Measurements from ENCODE around the genes REEP1, PLGLB1 and TEX37.

- RRBS = no CpG with 5 or more reads among the region's 9 CpGs
Observed at GRCh38 chr2:85907781-85908430, 19.1 kb upstream of the ST3GAL5 start.

GRCh38 chr2:86337247-86338096 lies at the start of gene REEP1:
TSS of gene REEP1 (minus strand) at chr2:86337626.
- RRBS = 2% methylated on average over 61 of the region's 99 CpGs

GRCh38 chr2:86521845-86523091 lies 41.0 kb downstream of the CHMP3 start:
- RRBS = no CpG with 5 or more reads among the region's 4 CpGs

DNA sequence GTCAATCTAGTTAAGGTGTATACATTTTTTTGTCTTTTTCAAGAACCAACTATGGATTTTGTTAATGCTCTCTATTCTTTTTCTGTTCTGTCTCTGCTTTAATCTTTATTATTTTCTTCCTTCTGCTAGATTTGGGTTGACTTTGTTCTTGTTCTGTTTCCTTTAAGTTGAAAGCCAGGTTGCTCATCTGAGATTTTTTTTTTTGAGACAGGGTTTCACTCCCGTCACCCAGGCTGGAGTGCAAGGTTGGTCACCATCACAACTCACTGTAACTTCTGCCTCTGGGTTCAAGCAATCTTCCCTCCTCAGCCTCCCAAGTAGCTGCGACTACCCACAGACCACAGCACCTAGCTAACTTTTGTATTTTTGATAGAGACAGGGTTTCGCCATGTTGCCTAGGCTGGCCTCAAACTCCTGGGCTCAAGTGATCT lies 29.9 kb downstream of the CHMP3 start:
- RRBS = no CpG with 5 or more reads among the region's 3 CpGs

DNA sequence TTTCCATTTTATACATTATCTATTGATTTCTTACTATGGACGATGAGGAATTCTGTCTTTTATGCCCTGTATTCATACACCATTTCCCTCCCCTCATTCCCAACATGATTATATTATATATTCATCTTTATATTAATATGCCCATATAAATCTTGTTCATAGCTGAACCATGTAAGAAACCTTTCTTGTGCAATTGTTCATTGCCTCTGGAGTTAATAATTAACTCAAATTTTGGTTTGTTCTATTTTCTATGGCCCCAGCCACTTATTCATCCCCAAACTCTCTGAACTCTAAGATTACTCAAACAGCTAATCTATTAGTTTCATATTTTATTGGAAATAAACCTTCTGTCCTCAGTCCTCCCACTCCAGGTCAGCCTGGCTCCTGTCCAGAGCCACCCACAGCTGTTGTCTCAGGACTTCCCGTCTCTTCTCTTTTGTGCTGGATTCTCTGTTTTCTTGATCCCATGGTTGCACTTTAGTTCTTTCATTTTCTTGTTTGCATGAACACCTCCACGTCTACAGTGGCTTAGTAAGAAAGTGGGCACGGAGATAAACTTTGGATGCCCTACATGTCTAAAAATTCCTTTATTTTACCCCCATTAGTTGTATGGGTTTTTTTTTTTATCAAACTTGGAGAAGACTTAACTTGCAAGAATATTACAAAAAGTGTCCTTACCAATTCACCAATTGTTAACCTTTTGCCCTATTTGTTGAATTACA lies 4.5 kb upstream of the RNF103 start:
- RRBS = no CpG with 5 or more reads among the region's 4 CpGs

DNA sequence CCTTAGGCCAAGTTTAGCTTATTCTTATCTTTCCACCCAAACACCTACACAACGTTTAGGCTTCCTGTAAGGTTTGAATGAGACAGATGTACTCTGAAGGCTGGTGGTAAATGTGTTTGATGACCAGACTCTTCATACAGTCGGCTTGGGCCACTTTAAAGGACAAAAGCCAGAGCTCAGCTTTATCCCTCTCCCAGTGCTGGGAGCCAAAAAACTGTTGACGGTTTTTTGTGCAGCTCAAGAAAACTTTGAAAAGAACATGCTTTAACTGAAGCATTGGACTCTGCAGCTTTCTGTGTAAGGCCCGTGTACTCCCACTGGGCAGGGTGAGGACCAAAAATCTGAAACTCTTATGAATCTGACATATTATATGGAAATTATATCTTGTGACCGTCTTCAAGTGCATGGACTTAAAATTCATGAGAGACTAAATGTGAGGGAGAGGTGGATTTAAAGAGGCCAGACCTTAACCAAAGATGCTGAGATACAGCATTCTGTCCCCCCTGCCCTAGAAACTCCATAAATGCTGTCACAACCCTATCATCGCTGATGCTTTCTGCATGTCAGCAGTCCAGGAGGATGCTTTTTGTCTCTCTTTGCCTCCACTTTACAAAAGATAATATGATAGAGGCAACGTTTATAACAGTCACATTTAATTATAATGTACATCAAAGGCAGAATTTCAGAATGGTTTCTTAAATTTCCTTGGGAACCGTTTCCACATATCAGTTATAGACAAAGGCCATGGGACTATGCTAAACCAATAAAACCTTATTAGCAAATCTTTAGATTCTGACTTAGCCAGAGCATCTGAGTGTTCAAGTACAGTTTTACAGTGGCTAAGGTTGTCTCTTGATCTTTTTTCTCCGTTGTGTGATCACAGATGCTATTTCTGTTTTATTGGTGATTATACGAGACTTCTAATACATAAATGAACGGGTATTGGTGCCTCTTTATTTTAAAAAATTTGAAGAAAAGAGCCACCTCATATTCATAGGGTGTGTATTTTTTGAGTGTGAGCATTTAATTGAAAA lies 15.0 kb downstream of the CD8A start:
- RRBS = no CpG with 5 or more reads among the region's 11 CpGs

- RRBS = no CpG with 5 or more reads among the region's 5 CpGs
Observed at GRCh38 chr2:86793585-86794188, 3.0 kb upstream of the CD8A start.

DNA sequence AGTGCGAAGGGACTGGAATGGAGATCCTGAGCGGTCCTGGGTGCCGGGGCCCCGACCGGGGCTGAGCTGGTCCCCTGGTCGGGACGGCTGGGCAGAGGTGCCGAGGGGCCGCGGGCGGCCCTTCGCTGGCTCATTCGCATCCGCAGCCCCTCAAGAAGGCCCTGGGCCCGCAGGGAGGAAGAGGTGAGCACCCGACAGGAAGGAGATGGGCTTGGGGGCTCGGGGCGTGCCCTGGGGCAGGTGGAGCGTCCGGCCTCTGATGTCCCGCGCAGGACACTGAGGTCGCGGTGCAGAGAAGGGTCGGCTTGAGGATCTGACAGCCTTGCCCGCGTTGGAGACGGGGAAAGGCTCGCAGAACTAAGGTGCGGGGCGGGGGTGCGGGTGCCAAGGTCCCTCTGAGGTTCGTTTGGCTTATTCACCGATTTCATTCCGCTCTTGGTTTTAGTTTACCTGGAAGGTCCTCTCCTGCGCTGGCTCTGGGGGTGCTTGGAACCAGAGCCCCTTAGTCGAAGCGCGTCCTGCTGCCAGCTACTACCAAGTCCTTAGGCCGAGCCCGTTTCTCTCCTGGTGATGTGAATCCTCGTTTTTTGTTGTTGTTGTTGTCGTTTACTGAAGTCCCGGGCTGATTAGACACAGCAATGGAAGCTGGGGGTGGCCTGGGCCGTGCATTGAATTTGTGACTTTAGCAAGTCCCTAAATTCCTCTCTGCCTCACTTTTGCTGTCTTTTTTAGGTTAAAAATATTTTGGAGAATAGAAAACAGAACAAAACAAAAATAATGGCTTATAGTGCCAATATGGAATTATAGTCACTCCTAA lies 18.9 kb upstream of the CD8A start:
- RRBS = no CpG with 5 or more reads among the region's 45 CpGs

DNA sequence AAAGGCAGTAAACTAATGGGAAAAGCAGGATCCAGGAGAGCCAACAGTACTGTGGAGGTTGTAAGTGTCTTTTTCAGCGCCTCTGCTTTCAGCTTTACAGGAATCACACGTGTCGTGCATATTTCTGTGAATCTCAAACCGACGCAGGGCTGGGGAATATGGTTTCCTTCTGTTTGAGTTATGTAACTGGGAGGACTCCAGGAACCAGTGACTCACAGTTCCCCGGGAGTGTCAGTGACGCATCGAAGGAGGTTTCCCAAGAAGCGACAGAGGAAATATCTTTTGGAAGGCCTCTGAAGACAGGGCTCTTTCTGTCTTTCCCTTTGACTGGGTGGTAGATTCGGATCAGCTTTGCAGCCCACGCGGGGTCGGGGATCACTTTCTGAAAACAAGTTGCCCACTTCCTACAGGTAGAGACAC lies 24.4 kb downstream of the CD8B start:
- RRBS = no CpG with 5 or more reads among the region's 13 CpGs

DNA sequence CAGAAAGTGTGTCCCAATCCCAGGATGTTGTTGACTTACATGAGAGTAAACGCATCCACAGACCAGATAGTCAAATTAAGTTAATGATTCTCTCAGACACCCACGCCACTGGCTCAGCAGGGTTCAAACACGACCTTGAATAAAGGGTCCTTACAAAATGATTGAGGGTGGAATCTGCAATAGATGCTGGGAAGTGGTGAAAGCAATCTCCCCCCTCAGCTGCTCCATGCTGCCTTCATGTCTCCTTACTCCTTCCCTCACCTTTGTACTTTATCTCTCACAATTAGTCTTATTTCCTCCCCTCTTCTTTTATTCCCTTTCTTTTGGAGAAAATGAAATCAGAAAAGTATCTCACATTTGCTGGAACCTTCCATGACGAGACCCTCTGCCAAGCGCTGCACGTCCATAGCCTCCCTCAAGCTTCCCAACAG lies at the start of gene PLGLB1:
TSS of gene PLGLB1 (minus strand) at position 39 of the 431 bp plus-strand sequence.
- RRBS = no CpG with 5 or more reads among the region's 6 CpGs

DNA sequence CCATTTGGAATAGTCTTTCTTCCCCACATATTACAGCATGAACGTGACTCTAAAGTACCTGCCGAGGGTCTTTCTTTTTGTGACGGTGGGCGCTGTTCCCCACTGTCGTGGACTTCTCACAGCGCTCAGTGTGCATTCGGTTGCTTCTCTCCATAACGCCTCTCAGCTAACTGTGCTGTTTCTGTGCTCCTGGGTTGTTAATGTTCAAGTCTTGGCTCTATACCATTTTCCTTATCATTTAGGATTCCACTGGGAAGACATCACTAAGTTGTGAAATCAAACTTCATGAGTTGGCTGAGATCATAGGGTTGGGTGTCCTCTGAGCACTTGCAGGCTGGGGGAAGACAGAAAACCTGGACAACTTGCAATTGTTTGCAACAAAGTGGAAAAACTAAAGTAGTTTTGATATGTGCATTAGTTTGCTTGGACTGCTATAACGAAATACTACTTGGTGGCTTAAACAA lies 270.2 kb upstream of the PLGLB2 start:
- RRBS = no CpG with 5 or more reads among the region's 9 CpGs

DNA sequence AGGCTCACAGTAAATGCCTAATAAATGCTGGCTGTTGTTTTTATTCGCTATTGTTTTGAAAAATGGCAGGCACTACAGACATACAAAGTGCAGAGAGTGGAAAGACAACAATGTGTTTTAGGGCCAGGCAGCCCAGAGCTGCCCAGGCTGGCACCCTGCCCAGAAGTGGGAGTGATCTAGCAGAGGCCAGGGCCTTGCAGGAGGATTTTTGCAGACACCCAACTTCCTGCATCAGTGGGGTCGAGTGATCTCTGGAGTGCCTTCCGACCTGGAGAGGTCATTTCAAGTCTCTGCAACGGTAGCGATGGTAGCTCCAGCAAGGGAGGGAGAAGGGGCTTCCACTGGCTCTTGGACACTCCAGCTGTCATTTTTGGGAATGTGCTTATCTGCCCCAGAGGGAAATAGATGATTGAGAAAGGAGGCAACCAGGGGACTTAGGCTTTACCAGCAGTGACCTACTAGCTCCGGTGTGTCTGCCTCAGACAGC lies 154.1 kb upstream of the PLGLB2 start:
- RRBS = no CpG with 5 or more reads among the region's 6 CpGs

- RRBS = no CpG with 5 or more reads among the region's 17 CpGs
Observed at GRCh38 chr2:88054743-88055045, 889 bp downstream of the KRCC1 start.

GRCh38 chr2:88123692-88124931 lies 3.8 kb downstream of the FABP1 start:
- RRBS = no CpG with 5 or more reads among the region's 12 CpGs

DNA sequence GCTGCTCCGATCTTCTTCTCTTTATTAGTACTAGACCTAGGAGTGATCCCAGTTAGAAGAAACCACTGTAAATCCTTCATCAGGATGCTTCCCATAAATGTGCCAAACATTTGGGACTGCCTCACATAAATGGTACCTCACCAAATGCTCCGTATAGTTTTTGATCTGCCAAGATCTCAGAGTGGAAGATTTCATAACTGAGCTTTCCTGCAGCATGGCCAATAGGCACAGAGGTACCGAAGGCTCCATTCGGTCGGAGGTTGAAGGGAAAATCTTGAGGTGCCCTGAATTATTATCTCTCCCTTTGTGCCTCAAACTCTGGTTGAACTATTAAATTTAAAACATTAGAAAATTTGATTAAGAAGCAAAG lies 10.5 kb upstream of the FABP1 start:
- RRBS = no CpG with 5 or more reads among the region's 5 CpGs

- RRBS = no CpG with 5 or more reads among the region's 13 CpGs
Observed at GRCh38 chr2:88200295-88200563, 30.1 kb downstream of the THNSL2 start.

- RRBS = no CpG with 5 or more reads among the region's 6 CpGs
Observed at GRCh38 chr2:88330111-88330799, 122.2 kb downstream of the FOXI3 start.

GRCh38 chr2:88524455-88524819 lies at the start of gene TEX37:
TSS of gene TEX37 (plus strand) at chr2:88524649.
- RRBS = no CpG with 5 or more reads among the region's 6 CpGs

GRCh38 chr2:88609233-88609722 lies 18.0 kb downstream of the EIF2AK3 start:
- RRBS = no CpG with 5 or more reads among the region's 2 CpGs

GRCh38 chr2:88623980-88624350 lies 3.3 kb downstream of the EIF2AK3 start:
- RRBS = no CpG with 5 or more reads among the region's 11 CpGs